Peritoneum (tissue), 1 donor: ENCODE measurements around a stretch of chr2.

GRCh38 chr2:178799004-178799444 is 8.2 kb downstream of the TTN start:
- PRO-cap: no peak

DNA sequence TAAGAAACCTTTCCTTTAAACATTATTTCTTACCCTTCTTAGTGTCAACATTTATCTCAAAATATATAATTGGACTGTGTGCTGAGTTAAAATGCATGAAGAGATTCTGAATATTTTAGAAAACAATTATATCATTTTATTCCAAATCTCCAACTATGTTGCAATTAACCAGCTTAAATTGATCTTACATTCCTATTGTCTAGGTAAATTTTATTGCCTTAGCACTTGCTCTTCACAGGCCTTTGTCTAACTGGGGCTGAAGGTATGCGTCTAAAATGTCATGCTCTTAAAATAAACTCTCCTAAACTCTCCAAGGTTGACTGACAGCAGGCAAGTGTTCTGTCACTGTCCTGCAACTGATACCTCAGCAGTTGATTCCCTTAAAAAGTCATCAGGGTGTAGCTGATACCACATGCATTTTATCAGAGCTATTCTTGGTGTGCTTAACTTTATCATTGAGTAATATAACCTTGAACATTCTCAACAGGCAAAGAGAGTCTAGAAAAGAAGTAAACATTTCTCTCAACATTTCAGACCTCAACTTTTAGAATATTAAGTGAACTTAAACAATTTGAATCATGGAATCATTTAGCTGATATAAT is 713 bp downstream of the TTN start:
- PRO-cap: no peak

DNA sequence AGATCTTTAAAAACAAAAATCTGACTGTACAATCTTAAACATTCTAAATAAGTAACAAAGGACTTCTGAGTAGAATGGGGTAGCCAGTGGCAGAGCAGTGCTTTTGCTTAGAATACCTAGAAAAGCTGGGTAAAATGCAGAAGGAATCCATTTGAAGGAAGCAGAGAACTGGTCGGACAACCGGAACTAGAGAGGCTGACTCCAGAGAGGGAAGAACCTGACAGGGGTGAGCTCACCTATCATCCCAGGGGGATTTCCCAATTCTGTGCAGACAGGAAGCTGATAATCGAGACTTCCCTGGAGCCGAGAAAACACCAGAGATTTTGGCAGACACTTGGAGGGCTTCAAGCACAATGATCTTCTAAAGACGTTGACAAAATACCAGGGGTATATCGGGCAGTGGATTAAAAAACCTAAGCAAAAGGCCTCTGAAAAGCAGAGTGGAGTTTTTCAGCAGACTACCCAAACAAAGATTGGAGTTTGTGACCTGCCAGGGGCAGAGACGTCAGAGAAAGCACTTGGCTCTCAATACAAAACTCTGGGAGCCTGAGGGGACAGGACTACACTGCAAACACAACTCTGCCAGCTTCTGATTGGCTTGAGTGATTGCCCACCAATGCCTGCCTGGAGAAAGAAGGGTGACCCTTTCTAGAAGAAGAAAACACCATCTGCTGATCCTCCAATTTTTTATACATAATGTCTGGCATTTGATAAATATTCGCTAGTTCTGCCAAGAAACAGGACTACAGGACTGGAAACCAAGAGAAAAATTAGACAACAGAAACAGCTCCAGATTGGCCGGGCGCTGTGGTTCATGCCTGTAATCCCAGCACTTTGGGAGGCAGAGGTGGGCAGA is 67.5 kb upstream of the TTN start:
- PRO-cap: no peak

DNA sequence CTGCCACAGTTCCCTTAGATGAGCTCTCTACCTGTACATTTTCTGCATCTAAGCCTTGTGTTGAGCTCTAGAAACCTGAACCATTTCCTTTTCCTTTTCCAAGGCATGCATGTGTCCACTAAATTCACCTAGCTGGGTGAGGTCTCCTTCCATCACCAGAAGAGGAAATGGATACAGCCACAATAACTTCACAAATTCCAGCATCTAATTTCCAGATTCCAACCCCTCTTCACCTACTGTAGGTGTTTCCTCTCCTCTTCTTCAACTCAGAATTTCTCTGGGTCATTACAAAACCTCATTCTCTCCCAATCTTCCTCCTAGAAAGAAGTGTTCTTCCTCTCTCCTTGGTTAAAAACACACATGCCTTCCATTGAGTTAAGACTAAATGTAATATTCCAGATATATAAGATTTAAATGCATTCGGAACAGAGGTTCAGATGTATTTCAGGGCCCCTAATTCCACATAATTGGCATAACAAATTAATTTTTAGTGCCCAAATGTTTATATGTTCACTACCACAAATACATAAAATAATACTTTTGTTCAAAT is 44.0 kb downstream of the SESTD1 start:
- PRO-cap: no peak

GRCh38 chr2:180125350-180125703 is 118.2 kb upstream of the CWC22 start:
- PRO-cap: no peak

- PRO-cap: no peak
Measured at GRCh38 chr2:180590876-180591360, 389.5 kb upstream of the UBE2E3 start.

GRCh38 chr2:180692264-180692758 is 288.1 kb upstream of the UBE2E3 start:
- PRO-cap: no peak

- PRO-cap: no peak
Measured at GRCh38 chr2:181165234-181165831, 184.9 kb downstream of the UBE2E3 start.

DNA sequence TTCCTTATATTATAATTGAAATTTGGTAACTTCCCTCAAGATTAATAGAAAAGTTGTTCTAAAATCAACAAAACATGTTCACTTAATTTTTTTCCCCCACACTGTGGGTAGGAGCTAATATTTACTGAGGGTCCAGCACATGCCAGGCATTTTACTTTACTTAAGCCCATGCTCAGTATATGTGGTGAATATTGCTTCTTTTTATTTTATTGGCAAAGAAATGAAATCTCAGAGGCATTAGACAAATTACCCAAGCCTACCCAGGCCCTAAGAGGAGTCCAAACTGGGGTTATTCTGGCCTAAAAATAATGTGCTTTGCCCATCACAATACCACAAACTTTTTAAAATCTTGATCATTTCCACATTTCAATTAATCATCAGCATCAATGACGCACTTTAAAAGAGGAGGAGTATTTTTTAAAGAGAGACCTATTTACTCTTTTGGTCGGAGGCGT is 152.2 kb upstream of the ITGA4 start:
- PRO-cap: no peak

GRCh38 chr2:181457726-181458423 is 689 bp downstream of the ITGA4 start:
- PRO-cap: no peak

DNA sequence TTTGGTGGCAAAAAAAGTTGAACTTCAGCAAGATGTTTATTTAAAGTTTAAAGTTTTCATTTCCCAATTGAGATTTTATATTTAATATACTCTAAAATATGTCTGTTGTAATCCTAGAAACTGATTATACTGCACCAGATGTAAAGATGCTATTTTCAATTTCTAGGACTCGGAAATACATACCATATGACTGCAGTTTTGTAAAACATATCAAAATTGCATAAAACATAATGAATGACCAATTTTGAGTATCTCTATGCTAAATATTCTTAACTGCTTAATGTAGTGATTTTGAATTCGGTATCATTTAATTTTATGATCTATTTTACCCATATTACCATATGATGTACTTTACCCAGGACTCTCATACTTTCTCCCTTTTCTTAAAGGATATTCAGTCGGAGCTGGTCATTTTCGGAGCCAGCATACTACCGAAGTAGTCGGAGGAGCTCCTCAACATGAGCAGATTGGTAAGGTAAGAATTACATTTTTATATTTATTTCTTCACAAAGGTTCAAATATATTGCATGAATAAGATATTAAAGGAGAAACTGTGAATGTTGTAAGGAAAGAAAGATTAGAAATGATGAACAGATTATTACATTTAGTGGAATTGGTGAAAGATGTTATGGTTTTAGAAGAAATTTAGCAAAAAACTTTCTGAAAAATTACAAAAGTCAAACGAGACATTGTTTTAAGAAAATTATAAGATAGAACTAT is 24.2 kb downstream of the ITGA4 start:
- PRO-cap: no peak

DNA sequence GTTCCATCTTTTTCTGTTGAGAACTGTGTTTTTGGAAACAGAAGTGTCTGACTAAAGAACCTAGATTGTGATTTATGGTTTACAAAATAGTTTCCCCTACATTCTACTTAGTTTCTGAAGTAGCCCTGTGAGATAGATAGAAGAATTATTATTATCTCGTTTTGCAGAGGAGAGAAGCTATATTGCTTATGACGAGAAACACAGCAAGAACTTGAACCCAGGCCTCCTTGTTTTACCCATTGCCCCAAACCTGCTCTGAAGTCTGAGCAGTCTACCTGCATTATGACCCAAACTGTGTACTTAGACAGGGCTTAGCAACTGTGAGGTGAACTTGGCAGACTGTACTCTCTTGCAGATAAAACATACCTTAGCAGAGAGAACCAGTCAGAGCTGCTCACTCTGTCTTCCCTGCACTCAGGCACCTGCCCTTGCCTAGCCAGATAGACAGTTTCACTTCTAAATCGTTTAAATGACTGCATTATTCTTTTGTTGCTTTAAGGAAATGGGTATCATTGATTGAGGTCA is 20.2 kb downstream of the ITPRID2 start:
- PRO-cap: no peak

DNA sequence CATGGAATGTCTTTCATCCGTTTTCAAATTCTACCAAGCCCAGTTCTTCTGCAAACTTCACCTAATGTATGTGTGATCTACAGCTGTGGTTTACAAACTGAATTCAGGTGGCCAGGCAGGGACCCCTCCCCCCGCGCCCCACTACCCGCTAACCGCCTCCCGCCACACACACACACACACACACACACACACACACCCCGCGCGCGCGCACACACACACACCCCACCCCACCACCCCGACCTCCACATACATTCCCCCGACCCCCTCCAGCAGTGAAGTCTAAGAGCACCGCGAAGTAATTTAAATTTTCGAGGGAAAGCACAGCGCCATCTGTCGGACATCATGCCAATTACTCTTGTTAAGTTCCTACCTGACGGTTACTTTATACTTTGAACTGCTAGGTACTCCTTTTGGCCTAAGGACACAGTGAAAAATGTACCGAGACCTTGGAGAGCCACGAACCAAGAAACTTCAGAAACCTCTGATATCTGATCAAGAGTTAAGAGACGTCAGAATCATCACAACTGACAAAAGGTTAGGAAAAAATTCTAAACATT is 31.5 kb upstream of the PPP1R1C start:
- PRO-cap: no peak

- PRO-cap: no peak
Measured at GRCh38 chr2:182050463-182051034, 64.9 kb downstream of the PPP1R1C start.

- PRO-cap: no peak
Measured at GRCh38 chr2:182714784-182715704, 1.0 kb upstream of the DNAJC10 start.

DNA sequence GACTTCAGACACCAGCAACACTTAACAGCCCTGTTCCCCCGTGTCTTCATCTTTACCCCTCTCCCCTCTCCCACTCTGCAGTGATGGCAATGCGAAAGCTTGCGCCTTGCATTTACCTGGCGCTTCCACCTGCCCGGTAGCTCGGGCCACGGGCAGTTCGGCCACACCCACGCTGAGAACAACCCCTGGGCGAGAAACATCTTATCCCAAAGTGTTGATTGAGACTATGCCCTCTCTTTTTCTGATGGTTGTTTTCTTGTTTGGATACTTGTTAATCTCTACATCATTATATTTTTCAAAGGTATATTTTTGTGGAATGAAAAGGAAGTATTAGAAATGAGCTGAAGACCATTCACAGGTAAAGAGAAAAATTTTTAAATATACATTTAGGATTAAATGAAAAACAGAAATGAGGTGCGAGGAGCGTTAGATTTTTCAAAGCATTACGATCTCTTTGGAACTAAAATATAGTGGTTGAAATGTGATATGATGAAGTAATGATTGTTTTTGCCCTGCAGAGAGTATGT is 721 bp downstream of the DNAJC10 start:
- PRO-cap: no peak

GRCh38 chr2:182717782-182718525 is 1.9 kb downstream of the DNAJC10 start:
- PRO-cap: no peak

DNA sequence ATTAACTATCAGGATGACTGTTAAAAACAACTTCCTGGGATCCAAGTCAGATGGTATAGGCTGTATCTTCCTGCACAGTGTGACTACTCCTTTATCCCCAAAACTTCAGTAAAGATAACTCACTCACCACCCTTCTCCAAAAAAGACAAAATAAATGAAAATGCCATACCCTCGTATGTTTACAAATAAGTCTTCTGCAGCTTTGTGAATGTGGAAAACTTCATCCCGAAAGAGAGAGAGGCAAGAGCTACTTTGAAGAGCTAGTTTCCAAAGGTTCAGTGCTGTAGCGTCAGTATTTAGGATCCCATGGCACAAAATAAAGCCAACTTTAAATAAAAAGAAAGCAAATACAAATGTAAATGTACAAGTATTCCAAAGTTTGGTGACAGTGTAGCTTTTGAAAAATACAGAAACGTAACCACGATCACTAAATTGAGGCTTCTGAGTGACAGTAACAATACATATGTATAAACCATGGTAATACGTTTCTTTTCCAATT is 49.3 kb downstream of the NCKAP1 start:
- PRO-cap: no peak

DNA sequence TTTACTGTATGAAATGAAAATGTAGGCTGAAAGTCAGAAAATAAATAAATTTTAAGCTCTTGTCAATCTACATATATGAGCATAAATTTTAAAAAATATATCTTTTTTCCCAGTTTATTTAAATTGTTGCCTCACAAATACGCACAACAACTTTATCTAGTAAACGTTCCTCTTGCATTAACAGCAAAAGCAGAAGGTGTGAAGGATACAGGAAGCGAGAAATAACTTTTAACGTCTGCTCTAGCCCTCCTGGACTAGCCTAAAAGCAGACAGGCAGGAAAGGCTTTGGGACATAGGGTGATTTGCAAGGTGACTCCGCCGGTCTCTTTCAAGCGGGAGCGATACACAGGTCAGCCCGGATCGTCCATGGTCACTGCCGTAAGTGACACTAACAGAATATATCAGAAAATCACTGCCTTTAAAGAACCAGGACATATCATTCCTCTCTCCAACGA is 406 bp upstream of the DUSP19 start:
- PRO-cap: no peak

DNA sequence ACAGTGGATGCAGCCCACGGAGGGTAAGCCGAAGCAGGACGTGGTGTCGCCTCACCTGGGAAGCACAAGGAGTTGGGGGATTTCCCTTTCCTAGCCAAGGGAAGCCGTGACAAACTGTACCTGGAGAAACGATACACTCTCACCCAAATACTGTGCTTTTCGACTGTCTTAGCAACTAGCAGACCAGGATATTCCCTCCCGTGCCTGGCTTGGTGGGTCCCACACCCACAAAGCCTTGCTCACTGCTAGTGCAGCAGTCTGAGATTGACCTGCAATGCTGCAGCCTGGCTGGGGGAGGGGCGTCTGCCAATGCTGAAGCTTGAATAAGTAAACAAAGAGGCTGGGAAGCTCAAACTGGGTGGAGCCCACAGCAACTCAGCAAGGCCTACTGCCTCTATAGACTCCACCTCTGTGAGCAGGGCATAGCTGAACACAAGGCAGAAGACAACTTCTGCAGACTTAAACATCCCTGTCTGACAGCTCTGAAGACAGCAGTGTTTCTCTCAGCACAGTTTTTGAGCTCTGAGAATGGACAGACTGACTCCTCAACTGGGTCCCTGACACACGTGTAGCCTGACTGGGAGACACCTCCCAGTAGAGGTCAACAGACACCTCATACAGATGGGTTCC is 448.5 kb upstream of the FSIP2 start:
- PRO-cap: no peak